Cytotoxic T cell (primary cell): ENCODE results near the gene CHTF18.

DNA sequence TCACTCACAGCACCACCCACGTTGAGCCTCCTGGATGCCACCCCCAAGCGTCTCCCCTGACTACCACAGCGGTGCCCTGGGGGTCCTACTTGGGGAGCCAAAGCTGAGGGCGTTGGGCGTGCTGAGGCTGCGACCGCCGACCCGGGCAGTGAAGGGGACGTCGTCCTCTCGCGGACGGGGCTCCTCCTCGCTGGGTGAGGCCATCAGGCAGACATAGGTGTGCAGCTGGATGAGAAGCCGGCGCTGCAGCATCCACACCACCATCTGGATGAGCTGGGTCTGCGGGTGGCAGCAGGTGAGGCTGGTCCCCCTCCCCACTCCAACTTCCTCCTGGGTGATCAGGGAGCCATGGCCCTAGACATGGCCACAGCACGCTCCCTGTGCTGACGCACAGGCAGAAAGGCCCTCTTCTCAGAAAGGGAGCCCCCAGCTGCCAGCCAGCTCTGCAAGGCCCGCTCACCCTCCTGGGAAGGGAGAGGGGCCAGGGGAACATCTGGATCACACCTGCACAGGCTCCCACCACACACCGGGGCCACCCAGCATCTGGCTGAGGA is 11.7 kb downstream of the MPG start:
- PRO-cap, 2 experiments: no peak in any of the 2 experiments

DNA sequence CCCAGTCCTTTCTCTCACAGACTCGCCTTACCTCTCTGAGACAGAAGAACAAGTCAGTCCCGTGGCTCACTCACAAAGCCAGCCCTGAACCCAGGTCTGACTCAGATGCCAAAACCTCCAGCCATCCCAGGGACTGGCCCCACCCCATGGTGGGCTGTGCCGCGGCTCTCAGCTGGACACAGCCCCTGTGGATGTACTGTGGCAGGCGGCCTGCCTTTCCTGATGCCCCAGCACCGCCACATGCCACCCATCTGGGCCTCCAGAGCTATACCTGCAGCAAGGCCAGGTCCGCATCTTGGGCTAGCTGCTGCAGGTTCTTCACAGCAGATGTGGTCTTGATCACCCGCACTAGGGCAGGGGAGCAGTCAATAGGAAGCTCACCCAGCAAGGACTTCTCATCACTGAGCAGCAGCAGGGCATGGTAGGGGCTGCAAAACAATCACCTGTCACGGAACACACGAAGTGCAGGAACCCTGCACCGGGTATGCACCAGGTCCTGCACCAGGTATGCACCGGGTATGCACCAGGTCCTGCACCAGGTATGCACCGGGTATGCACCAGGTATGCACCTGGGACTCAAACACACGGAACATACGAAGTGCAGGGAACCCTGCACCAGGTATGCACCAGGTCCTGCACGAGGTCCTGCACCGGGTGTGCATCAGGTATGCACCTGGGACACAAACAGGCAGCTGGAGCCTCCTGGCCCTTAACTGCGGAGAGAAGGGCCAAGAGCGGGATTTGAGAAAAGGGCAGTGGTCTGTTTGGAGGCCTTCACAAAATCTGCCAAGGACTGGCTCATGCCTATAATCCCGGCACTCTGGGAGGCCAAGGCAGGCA is 20.1 kb downstream of the MPG start:
- PRO-cap, 2 experiments: no peak in any of the 2 experiments

- PRO-cap, 2 experiments: no peak in any of the 2 experiments
Observed at GRCh38 chr16:304076-304680, 21.2 kb downstream of the PDIA2 start.

GRCh38 chr16:355005-355441 is 2.5 kb upstream of the AXIN1 start:
- PRO-cap, 2 experiments: no peak in any of the 2 experiments

- PRO-cap, 2 experiments: no peak in any of the 2 experiments
Observed at GRCh38 chr16:376107-377067, 5.4 kb downstream of the PGAP6 start.

DNA sequence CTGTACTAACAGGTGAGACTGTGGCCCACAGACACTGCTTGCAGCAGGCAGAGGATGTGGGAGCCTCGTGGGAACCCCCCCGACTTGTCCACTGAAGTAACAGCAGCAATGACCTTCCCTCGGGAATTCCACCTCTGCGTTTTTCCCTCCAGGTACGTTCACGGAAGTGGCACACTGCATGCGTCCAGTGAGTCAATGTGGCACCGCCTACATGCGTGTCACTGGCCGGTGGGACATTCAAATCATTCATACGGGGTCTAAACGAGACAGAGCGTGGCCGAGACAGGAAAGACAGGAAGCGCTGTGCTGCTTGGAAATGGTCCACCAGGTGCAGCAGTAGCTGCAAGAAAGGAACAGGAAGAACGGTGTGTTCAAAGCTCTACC is 1.5 kb upstream of the PGAP6 start:
- PRO-cap, 2 experiments: peak in 2 of 2 experiments; most common plus-strand start position 269 of the sequence (in 1); most common minus-strand start position 110 of the sequence (in 1)

DNA sequence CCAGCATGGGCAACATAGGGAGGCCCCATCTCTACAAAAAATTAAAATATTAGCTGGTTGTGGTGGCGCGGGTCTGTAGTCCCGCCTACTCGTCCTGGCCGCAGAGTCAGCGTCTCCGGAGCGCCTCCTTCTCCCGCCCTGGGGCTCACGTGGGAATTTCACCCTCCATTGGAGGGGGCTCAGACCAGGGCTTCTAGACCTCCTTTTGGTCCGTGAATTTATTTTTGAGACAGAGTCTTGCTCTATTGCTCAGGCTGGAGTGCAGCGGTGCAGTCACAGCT is 457 bp upstream of the NME4 start:
- PRO-cap, 2 experiments: no peak in any of the 2 experiments

DNA sequence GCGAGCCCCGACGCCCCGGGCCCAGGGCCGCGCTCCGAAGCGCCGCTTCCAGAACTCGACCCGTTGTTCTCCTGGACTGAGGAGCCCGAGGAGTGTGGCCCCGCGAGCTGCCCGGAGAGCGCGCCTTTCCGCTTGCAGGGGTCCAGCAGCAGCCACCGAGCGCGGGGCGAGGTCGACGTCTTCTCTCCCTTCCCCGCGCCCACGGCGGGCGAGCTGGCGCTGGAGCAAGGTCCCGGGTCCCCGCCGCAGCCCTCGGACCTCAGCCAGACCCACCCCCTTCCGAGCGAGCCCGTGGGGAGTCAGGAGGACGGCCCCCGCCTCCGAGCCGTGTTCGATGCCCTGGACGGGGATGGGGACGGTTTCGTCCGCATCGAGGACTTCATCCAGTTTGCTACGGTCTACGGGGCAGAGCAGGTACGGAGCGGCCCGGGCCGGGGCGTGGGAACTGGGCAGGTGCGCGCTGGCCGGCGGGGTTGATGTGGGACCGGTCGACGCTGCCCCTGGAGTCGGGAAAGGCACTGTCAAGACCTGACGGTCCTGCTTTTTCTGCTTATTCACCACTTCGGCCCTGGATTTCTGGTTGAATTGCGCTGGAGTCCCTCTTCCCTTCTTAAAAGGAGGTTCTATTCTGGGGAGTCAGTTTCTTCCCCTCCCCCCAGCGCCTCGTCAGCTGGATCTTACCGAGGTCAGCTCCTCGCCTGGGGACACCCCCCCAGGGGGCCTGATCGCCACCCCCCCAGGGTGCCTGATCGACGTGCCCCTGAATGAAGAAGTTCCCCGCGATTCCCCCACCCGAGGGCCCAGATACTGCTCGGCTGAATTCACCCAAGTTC is 1.1 kb downstream of the RAB11FIP3 start:
- PRO-cap, 2 experiments: no peak in any of the 2 experiments

DNA sequence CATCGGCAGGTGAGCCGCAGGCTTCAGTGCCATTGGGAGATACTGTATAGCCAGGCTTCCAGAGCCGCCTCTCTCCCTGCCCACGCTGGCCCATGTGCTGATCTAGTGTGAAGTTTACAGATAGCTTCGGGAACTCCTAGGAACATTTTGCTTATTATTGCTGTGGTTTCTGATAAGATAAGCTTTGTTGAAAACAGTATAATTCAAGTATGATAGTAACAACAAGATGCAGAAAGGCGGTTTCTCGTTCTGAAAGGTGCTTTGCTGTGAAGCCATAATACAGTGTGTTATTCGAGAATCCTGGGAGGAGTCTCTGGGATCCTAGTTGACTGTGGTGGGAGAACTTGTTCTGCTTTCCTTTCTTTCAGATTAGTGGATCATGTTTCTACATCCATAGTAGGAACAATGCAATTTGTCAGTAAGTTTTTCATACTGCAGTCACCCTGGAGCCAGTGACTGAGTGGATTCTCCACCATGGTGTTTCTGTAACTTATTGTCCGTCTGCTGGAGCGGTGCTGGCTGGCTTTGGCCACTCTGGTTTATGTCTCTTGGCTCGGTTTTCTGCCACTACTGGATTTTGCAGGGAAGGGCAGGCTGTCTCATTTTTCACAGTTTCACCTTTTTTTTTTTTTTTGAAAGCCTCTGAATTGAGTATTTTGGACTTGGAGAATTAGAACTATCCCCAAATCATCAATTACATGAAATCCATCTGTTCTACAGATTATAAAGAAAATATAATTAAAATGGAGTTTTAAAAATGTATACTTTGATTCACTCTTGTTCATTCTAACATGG is 31.6 kb downstream of the RAB11FIP3 start:
- PRO-cap, 2 experiments: no peak in any of the 2 experiments

- PRO-cap, 2 experiments: no peak in any of the 2 experiments
Observed at GRCh38 chr16:474349-475028, 49.0 kb downstream of the RAB11FIP3 start.

GRCh38 chr16:514110-514965 is 13.2 kb upstream of the CAPN15 start:
- PRO-cap, 2 experiments: no peak in any of the 2 experiments

DNA sequence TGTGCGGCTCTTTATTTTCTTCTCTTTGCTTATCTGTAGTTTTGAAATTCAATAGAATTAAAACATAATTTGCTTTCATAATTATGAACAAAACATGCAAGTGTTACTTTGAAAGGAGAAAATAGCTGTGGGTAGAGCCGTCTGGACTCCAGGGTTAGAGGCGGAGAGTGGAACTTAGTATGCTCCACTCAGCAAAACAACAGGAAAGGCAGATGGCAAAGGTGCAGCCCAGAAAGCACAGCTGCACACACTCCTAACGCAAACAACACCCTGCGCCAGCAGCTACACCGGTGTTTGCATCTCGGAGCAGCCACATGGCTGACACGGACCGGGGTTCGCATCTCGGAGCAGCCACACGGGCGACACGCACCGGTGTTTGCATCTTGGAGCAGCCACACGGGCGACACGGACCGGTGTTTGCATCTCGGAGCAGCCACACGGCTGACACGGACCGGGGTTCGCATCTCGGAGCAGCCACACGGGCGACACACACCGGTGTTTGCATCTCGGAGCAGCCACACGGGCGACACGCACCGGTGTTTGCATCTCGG is 12.3 kb upstream of the CAPN15 start:
- PRO-cap, 2 experiments: no peak in any of the 2 experiments

DNA sequence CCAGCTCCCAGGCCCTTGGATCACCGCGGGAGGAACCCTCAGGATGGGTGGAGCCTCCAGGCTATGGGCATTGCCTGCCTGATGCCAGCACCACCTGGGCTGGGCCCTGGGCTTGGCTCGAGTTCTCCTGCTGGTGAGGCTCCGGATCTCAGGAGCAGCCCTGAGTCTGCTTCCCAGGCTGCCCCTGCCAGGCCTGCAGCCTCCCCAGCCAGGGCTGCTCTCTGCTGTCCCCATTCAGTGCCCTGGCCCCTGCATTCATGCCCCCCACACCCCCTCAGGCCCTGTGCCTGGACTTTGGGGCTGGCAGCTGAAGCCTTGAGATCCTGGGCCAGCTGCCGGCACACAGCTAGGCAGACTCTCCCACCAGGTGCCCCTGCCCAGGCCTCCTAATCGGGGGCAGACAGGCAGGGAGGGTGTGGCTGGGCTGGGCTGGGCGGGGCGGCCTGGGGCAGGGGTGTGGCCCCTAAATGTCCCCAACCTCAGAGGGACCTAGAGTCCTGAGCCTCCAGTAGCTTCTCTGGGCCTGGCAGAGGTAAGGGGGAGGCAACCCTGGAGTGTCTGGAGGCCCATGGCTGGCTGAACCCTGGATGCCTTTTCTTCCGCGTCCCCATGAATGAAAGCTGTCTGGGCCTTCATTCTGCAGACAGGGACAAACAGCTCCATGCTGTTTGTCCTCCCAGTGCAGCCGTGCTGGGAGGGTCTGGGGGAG is 1.2 kb upstream of the PIGQ start:
- PRO-cap, 2 experiments: no peak in any of the 2 experiments

DNA sequence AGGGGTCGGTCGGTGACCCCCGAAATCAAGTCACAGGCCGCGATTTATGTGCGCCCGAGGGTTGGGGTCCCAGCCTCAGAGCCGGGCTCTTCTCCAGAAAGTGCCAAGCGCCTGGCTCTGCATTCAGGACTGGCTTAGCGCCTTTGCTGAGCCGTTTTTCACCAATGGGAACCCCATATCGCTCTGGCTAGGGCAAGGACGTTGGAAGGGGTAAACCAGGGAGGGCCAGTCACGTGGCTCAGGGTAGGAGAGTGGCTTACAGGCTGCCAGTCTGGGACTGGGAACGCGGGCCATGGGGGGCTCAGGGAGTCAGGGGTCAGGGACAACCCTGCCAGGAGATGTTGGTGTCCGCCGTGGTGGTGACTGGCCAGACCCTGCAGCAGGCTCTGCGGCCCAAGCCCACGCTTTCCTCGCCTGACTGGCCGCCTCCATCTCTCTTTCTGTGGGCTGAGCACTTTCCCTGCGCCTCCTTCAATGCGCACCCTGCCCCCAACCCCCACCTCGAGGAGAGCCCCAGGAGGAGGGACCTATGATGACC is 1.4 kb upstream of the METTL26 start:
- PRO-cap, 2 experiments: no peak in any of the 2 experiments

GRCh38 chr16:706999-707765 is 1.6 kb upstream of the FBXL16 start:
- PRO-cap, 2 experiments: no peak in any of the 2 experiments

- PRO-cap, 2 experiments: no peak in any of the 2 experiments
Observed at GRCh38 chr16:737190-737551, 3.6 kb downstream of the CIAO3 start.

- PRO-cap, 2 experiments: no peak in any of the 2 experiments
Observed at GRCh38 chr16:759292-760189, 993 bp upstream of the MSLN start.

GRCh38 chr16:788507-789031 is at the start of gene CHTF18:
Gene CHTF18, plus strand, starts transcription at chr16:788620.
- PRO-cap, 2 experiments: peak in 2 of 2 experiments; most common plus-strand start chr16:788624 (in 1)

DNA sequence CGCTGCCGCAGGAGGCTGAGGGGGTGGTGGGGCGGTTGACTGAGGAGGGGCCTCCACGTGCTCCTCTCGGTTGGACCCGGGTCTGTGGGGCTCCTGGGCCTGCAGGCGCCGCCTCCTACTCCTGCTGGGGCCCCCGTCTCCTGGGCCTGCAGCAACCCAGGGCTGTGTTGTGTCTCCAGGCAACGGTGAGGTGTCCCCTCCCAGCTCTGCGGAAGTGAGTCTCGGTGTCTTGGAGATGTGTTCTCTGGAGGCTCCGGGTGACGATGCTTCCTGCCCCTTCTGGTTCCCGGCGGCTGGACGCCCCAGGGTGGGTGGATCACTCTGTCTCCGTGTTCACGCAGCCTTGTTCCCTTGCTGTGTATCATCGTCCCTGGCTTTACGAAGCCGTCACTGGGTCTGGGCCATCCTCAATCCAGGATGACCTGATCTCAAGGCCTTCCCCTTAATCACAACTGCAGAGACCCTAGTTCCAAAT is 41.7 kb upstream of the GNG13 start:
- PRO-cap, 2 experiments: no peak in any of the 2 experiments

DNA sequence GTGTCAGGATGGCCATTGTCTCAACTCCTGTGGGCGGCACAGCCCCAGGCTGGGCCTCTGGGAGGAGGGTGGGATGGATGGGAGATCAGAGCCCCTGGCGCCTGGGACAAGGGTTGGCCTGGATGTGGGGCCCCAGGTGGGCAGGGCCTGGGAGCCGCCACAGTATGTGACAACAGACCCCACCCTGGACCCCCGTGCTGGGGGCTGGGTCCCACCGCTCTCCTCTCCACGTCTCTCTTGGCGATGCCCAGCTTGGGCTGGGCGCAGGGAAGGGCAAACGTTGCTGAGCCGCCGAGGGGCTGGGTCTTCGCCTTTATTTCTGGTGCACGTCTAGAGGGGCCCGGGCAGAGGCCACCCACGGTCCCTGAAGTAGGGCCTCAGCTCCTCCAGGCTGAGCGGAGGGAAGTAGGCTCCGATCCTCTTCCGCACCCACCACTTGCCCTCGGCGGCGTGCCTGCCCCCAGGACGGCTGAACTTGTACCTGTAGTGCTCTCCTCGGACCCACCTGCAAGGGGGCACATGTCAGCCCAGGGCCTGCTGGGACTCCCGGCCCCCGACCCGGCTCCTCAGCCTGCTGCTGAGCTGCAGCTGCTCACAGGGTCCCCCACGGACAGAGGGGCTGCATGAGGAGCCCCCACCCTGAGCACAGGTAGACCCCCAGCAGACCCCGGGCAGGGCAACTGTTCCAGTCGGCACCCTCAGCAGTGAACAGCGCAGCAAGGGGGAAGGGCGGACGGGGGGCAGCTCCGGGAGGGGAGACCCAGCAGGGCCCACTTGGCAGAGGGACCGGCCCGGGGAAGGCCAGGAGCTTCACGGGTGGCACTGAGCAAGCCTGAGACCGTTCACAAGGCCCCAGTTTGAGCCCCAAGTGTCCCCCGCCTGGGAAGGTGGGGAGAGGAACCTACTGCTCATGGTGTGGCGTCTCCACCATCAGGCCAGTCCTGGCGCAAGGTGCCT is 53.9 kb upstream of the GNG13 start:
- PRO-cap, 2 experiments: no peak in any of the 2 experiments